Gastrocnemius medialis (tissue), 3 donors: ENCODE data around the gene MYEF2.

GRCh38 chr15:45164792-45165791, 22.7 kb downstream of the SHF start:
- PRO-cap = no peak
- RAMPAGE, long total RNA, 3 experiments = no peak in any of the 3 experiments

DNA sequence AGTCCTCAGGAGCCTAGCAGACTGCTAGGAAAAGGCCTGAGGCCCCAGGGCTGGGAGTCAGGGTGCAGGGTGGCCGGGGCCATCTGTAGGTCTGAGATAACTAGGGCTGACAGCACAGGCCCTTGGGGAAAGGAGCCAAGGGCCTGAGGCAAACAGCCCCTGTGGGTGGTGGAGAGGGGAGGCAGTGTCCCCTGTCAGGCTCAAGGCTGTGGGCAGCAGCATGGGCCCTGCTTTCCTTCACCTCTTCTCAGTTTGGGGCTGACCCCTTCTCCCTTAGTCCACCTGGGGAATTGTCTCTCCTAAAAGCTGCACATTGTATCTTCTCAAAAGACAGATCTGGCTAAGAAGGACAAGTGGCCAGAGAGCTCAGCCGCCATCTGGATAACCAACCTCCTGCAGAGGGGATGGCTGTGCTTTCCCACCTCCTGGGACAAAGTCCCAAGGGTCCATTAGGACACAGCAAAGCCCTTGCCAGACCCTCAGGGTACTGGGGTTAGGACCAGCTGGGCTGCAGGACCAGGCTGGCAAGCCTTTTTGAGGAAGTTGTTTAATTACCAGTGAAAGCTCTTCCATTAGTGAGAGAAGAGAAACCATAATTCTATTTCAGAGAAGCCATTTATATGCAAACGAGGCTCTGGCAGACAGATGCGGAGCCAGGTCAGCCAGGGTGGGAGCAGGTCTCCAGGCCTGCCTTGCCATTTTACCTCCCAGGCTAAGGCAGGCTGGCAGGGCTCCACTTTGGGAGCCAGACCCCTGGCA, 18.2 kb downstream of the SHF start:
- PRO-cap = no peak
- RAMPAGE, long total RNA, 3 experiments = no peak in any of the 3 experiments

DNA sequence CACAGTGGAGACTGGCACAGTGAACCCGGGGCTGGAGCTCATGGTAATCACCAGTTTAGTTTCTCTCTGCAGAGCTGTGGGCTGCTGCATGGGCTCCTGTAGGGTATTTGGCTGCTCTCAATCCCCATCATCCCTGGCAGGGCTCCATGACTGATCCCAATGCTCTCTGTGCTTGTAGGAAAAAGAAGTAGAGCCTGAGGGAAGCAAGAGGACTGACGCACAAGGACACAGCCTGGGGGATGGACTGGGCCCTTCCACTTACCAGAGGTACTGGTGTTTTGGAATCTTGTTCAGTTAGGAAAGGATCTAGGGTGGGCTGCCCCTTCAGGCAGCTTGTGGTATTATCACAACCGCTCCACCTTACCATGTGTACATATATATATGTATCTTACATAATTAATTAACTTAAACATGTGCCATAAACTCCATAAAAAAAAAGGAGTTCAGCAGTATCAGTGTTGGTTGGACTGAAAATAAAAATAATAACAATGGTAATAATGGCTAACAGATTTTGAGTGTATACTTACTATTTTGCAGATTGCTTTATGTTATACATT, 1.3 kb downstream of the SLC28A2 start:
- PRO-cap = no peak
- RAMPAGE, long total RNA, 3 experiments = no peak in any of the 3 experiments

DNA sequence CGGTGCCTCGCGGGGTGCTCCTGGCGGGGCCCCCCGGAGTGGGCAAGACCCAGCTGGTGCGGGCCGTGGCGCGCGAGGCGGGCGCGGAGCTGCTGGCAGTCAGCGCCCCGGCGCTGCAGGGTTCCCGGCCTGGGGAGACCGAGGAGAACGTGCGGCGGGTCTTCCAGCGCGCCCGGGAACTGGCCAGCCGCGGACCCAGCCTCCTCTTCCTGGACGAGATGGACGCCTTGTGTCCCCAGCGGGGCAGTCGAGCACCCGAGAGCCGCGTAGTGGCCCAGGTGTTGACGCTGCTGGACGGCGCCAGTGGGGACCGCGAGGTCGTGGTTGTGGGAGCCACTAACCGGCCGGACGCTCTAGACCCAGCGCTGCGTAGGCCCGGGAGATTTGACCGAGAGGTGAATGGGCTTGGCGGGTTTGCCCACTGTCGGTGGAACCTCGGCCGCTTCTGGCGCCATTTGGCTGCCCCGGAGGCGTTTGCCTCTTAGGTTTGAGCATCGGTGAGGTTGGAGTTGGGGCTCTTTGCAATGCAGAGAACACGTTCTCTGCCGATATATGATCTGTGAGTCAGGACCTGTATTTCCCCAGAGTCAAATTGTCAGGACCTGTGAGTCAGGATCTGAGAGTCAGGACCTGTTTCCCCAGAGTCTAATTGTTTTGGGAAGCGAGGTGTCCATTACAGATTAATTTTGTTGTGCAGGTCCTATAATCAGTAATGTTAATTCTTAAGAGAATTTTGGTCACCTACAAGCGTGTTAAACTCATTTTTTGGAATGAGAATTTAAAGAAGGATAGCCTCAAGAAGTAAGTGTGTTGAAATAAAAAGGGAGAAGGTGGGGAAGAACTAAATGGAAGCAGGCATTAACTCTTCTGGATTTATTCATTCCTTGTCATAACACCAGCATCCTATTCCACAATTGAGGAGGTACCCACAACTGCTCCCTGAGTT, 1.3 kb downstream of the SPATA5L1 start:
- PRO-cap = unidirectional peak, minus-strand start at position 181 of the sequence; unidirectional peak, minus-strand start at position 476 of the sequence
- RAMPAGE, long total RNA, 3 experiments = no peak in any of the 3 experiments

GRCh38 chr15:45481490-45481994, 41.0 kb downstream of the SLC30A4 start:
- PRO-cap = no peak
- RAMPAGE, long total RNA, 3 experiments = no peak in any of the 3 experiments

- PRO-cap = no peak
- RAMPAGE, long total RNA, 3 experiments = no peak in any of the 3 experiments
Measured at GRCh38 chr15:45583536-45583921, 3.6 kb upstream of the BLOC1S6 start.

GRCh38 chr15:45610165-45610578, 23.0 kb downstream of the BLOC1S6 start:
- PRO-cap = no peak
- RAMPAGE, long total RNA, 3 experiments = no peak in any of the 3 experiments

DNA sequence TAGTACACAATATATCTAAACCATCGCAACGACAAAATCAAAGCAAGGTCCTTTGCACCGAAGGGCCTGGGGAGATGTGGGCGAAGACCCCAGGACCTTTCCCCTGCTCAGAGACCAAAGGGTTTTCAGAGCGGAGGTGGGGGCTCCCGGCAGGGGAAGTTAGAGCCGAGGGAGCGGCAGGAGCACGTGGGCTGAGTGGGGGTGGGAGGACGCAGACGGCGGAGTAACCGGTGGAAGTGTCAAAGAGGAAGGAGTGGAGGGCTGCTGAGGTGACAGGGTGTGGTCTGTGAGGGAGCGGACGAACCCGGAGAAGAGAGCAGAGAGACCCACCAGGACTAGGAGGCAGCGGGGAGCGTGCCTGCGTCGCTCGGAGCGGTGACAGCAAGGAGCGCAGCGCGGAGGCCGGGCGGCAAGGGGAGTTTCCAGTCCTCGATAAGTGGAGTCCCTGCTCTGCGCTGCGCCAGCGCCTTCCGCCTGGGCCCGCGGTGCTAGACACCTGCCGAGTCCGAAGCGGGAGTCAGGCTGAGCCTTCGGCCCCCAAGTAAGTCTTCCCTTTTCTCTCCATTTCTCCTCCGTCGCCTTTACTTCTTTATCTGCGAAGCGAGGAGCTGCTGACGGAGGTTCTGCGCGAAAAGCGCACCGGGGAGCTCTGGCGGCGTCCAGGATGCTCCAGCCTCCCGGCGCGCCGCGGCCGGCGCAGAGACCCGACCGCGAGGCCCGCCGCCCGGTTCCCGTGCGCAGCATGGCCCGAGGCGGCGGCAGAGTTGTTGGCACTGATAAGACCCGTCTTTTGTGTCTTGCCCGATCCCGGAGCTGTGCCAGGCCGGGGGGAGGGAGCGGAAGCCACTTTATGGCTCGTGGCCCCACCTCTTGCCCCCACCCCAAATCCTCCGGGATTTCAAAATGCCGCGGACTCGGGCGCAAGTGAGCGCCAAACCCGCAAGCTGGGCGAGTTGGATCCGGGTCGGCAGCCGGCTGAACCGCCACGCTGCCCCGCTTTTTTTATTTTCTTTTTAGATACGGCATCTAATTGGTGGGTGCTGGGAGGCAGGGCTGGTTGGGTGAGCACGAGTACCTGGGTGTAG, 533.1 kb upstream of the SEMA6D start:
- PRO-cap = no peak
- RAMPAGE, long total RNA, 3 experiments = no peak in any of the 3 experiments

- PRO-cap = no peak
- RAMPAGE, long total RNA, 3 experiments = no peak in any of the 3 experiments
Measured at GRCh38 chr15:47504713-47505095, 212.6 kb upstream of the SEMA6D start.

GRCh38 chr15:48002558-48003232, 118.1 kb upstream of the SLC24A5 start:
- PRO-cap = no peak
- RAMPAGE, long total RNA, 3 experiments = no peak in any of the 3 experiments

GRCh38 chr15:48149810-48150404, 28.2 kb downstream of the MYEF2 start:
- PRO-cap = no peak
- RAMPAGE, long total RNA, 3 experiments = no peak in any of the 3 experiments

GRCh38 chr15:48177560-48178753, at the start of gene MYEF2:
Gene MYEF2, minus strand, starts transcription at chr15:48178295.
- PRO-cap = unidirectional peak, minus-strand start at chr15:48178295
- RAMPAGE, long total RNA, 3 experiments = no peak in any of the 3 experiments

DNA sequence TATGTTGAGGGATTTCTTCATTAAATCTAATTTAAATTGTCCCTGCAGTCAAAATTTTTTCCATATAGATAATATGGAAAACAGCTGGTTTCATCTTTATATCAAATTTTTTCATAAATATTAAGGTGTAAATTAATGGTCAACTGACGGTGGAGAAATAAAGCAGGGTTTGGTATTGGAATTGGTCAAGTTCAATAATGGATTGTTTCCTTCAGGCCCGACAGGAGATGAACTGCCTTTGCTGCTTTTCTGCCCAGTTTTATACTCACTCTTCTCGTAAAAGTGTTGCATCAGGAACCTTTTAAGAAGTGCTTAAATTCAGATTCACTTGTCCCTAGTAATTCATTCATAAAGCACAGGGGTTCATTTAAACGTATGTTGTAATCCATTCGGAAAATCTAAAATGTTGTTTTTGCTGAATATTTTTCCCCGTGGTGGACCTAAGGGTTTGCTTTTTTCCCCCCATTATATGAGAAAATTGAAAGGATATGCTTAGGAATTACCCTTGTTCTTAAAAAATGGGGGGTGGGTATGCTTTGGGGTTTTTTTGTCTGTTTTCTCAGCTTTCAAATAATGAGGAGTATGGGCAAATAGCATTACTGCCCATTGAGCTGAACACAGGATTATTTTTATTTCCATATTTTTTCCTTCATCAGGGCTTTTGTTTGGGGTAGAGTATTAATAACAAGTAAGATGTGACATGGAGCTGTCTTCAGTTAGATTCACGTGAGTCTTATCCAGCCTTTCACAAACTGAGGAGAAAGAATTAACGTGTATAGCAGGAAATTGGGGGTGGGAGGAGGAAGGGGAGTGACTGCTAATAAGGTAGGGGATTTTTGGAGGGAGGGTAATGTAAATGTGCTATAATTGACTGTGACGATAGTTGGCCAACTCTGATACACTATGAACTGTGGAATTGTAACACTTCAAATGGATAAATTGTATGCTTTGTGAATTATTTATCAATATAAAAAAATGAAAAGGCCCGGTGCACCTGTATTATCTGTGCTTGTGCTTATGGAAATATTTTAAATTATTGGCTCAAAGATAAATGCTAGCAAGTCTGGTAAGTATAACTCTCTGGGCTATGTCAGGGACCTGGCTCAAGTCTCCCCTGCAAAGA, 8.6 kb downstream of the DUT start:
- PRO-cap = no peak
- RAMPAGE, long total RNA, 3 experiments = no peak in any of the 3 experiments

DNA sequence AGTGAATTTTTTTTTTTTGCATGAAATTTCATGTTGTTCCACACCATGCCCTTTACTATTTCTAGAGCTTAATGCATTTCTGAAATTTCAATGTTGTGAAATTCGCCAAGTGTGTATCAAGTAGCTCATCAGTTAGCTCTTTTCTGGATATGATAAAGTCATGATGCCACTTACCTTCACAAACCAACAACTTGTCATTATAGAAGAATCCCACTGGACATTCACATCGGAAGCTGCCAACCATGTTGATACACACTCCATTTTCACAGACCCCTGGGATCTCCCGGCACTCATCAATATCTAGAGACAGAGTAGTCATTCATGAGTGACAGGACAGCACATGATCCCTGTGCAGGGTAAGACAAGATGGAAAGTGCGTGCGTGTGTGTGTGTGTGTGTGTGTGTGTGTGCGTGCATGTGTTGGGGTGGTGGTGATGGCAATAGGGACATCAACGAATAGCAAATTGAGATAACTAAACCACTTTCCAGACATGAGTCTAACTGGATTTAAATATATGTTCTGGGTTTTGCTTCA, 125.3 kb downstream of the DUT start:
- PRO-cap = no peak
- RAMPAGE, long total RNA, 3 experiments = no peak in any of the 3 experiments

DNA sequence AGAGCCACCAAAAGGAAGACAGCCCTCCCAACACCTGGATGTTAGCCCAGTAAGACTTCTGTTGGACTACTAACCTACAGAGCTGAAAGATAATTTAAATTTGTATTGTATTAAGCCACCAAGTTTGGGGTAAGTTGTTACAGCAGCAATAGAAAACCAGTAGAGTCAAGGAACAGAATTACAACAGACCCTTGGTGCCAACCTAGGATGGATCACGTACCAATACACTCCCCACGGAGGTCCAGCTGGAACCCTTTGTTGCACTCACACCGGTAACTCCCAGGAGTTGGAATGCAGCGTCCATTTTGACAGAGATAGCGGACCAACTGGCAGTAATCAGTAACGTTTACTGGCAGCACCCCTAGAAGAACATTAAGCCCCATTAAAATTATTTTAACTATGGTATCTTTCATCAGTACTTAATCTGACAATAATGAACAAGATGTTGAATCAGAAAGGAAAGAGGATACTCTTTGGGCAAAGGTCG, 130.3 kb downstream of the FBN1 start:
- PRO-cap = no peak
- RAMPAGE, long total RNA, 3 experiments = no peak in any of the 3 experiments

DNA sequence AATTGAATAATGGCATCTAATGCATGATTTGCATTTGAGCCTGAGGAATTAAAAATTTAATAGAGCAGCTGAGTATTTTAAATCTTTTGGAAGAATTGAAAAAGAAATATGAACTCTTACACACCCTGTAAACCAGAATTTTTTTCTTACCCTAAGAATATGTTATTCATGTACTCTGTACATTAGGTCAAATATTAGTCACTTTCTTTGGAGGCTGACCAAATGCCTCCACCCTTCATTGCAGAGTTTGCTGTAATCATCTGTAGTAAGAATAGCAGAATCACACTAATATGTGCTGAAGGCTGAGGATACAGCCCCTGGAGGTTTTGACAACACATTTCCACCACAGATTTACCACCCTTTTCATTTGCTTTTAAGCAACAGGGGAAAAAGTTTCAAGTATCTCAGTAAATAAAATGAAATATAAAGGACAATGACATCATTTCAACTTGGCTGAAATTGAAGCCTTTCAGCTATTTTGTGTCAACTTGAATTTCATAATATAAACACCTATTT, 79.6 kb downstream of the FBN1 start:
- PRO-cap = no peak
- RAMPAGE, long total RNA, 3 experiments = no peak in any of the 3 experiments

- PRO-cap = no peak
- RAMPAGE, long total RNA, 3 experiments = no peak in any of the 3 experiments
Measured at GRCh38 chr15:48762224-48762897, 48.5 kb downstream of the CEP152 start.

- PRO-cap = no peak
- RAMPAGE, long total RNA, 3 experiments = no peak in any of the 3 experiments
Measured at GRCh38 chr15:48790649-48791050, 20.2 kb downstream of the CEP152 start.

DNA sequence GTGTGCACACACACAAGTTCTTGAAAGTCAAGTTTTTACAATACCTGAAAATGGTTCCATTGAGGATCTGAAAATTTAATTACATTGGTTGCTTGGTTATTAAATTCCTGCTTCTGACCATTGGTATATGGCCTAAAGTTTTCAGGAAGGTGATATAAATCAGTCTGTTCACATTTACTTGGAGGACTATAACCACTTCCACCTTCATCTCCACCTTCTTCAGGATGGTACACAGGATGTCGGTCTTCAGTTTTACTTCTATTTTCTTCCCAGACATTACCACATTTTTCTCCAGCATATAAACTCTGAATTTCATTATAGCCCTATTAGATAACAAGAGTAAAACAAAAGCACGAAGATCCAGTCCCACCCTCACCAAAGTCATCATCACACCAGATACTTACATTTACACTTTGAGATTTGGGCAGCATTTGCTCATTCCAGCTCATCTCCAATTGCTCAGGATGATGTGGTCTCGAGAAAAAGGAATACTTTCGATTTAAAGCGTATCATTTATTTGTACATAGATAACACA, 13.5 kb downstream of the CEP152 start:
- PRO-cap = no peak
- RAMPAGE, long total RNA, 3 experiments = no peak in any of the 3 experiments

DNA sequence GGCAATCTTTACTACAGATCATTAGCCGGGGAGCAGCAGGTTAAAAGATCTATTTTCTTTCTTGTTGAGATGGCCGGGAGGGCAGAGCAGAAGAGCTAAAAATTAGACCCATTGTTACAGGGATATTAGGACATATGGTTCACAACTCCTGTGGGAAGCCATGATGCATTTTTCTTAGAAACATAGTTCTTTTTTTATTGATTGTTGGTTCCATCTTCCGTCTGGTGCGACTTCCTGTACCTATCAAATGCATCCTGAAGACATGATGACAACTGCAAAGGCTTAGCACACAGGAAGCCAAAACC, 337 bp upstream of the SHC4 start:
- PRO-cap = no peak
- RAMPAGE, long total RNA, 3 experiments = no peak in any of the 3 experiments